Sigmoid colon (tissue), 4 donors: ENCODE measurements around the genes LIME1, DNAJC5 and RGS19.

DNA sequence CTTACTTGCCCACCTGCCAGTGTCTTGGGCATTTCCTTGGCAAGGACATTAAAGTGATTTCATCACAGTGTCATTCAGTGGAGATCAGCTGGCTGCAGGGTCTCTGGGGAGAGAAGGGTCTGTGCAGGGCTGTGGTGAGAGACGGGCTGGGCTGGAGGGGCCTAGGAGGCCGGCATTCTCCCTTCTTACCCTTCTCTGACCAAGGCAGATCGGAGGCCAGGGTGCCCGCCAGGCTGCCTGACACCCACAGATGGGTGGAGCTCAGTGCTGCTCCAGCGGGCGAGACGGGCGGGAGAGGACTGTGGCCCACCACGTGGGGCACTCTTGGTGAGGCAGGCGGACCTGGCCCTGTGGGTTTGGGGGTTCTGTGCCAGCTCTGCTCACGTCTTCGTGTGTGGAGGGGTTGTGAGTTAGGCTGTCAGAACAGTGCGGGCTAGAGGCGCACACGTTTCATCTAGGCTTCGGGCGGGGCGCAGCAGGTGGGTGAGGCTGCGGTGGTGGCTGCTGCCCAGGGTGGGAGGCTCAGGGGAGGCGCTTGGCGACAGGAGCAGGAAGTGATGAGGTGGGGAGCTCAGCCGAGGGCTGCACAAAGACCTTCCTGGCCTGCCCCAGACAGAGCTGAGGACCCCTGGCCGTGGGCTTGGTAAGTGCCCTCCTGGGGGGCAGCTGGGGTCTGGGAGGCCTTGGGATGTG is at the start of gene LIME1:
Gene LIME1, plus strand, starts transcription at position 595 of the 693 bp plus-strand sequence.
- PRO-cap, result no peak
- RAMPAGE, long total RNA, 4 experiments, result no peak in any of the 4 experiments

GRCh38 chr20:63791651-63792148 is 39.4 kb downstream of the ZBTB46 start:
- PRO-cap, result no peak
- RAMPAGE, long total RNA, 4 experiments, result no peak in any of the 4 experiments

GRCh38 chr20:63860256-63860932 is 904 bp upstream of the ABHD16B start:
- PRO-cap, result no peak
- RAMPAGE, long total RNA, 4 experiments, result no peak in any of the 4 experiments

DNA sequence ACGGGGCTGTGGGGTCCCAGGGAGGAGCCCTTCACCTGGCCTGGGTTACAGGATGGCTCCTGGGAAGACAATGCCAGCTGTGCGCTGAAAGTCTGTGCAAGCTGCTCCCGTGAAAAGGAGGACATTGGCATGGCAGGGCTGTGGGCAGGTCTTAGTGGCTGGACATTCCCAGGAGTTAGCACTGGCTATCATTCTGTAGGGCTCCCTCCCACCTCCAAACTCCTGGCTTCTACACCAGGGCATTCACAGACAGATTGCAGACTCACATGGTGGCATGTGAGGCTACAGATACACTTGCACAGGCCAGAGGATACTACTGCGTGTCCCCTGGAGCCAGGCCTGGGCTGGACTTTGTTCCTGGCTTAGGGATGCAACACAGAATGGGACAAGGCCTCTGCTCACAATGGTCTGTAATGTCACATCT is 1.7 kb upstream of the TPD52L2 start:
- PRO-cap, result no peak
- RAMPAGE, long total RNA, 4 experiments, result no peak in any of the 4 experiments

- PRO-cap, result no peak
- RAMPAGE, long total RNA, 4 experiments, result no peak in any of the 4 experiments
These were observed 3.9 kb upstream of the DNAJC5 start for GRCh38 chr20:63890738-63891716.

- PRO-cap, result no peak
- RAMPAGE, long total RNA, 4 experiments, result no peak in any of the 4 experiments
These were observed at the start of gene DNAJC5 for GRCh38 chr20:63894827-63895714. TSS of gene DNAJC5 (plus strand) at chr20:63895126.

DNA sequence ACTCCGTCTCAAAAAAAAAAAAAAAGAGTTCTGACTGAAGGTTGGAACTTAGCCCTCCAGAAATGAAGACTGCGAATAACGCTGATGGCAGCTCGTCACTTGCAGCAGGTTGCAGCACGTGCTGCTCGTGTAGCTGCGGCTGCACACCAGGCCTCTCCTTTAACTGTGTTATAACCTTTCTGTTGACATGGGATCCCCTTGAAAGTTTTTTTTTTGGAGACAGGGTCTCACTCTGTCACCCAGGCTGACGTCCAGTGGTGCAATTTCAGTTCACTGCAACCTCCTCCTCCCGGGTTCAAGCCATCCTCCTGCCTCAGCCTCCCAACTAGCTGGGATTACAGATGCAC is 26.6 kb downstream of the DNAJC5 start:
- PRO-cap, result no peak
- RAMPAGE, long total RNA, 4 experiments, result no peak in any of the 4 experiments

GRCh38 chr20:64024182-64024734 is 11.7 kb upstream of the C20orf204 start:
- PRO-cap, result no peak
- RAMPAGE, long total RNA, 4 experiments, result no peak in any of the 4 experiments

GRCh38 chr20:64025069-64025460 is 10.9 kb upstream of the C20orf204 start:
- PRO-cap, result no peak
- RAMPAGE, long total RNA, 4 experiments, result no peak in any of the 4 experiments

DNA sequence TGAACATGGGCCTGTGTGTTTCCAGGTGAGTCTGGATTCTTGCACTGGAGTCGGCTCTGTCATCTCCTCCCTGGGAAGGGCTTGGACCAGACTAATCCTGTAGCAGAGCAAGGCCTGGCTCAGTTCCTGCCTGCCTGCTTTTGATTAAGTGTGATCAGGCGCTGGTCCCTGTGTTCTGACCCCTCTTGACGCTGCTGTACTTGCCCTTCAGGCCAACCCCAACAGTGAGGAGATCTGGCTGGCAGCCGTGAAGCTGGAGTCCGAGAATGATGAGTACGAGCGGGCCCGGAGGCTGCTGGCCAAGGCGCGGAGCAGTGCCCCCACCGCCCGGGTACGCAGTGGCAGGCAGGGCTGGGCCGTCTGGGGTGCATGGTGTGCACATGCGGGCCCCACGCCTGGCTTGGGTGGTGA is 10.2 kb upstream of the C20orf204 start:
- PRO-cap, result no peak
- RAMPAGE, long total RNA, 4 experiments, result no peak in any of the 4 experiments

- PRO-cap, result no peak
- RAMPAGE, long total RNA, 4 experiments, result no peak in any of the 4 experiments
These were observed 3.0 kb downstream of the TCEA2 start for GRCh38 chr20:64065873-64066446.

DNA sequence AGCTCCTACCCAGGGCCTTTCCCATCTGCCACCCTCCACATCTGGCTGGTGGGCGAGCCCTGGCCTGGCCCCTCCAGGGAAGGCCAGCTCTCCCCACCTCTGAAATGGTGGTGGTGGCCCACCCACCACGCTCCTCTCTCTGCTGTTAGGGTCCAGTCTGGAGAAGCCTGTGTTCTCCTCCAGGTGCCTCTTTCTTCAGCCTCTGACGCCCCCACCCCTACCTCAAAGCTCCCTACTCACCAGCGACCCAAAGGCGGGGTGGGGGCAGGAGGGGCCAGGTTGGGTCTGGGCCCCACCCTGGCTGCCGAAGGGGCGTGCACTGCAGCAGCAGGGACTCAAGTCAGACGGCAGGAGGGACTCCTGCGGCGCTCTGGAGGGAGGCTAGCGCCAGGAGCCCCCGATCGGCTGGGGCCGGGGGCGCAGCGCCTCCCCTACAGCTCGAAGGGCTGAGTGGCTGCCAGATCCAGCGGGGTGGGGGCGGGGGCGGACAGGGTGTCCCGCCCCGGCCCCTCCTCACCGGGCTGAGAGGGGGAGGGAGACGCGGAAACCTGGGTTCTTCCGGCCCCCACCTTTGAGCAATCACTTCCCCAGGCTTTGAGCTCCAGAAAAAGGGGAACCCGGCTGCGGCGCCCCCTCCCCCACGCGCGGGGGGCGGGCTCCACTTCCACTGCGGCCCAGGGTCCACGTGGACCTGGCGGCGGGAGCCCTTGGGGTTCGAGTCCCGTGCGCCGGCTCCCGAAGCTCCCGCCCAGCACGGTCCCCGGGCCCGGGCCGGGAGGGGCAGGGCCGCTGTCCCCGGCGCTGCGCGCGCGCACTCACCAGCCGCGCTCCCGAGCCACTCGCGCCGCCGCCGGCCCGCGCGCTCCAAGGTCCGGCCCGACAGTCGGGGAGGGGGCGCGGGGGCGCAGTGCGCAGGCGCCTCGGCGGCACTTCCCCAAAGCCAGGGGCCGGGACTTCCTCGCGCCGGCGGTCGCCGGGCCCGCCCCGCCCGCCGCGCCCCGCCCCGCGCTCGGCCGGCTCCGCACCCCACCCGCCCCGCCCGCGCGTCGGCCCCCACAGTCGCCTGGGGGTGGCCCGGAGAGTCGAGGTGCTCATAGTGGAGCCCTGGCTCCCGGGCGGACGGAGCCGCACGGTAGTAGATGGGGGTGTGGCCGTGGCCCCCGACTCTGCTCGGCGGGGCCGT is at the start of gene RGS19:
Gene RGS19, minus strand, starts transcription at position 465 of the 1,183 bp plus-strand sequence.
- PRO-cap, result no peak
- RAMPAGE, long total RNA, 4 experiments, result start-site peak on the minus strand in 3 of 4 experiments, centred at positions 433 to 881 of the sequence, 7 to 39 reads per replicate

DNA sequence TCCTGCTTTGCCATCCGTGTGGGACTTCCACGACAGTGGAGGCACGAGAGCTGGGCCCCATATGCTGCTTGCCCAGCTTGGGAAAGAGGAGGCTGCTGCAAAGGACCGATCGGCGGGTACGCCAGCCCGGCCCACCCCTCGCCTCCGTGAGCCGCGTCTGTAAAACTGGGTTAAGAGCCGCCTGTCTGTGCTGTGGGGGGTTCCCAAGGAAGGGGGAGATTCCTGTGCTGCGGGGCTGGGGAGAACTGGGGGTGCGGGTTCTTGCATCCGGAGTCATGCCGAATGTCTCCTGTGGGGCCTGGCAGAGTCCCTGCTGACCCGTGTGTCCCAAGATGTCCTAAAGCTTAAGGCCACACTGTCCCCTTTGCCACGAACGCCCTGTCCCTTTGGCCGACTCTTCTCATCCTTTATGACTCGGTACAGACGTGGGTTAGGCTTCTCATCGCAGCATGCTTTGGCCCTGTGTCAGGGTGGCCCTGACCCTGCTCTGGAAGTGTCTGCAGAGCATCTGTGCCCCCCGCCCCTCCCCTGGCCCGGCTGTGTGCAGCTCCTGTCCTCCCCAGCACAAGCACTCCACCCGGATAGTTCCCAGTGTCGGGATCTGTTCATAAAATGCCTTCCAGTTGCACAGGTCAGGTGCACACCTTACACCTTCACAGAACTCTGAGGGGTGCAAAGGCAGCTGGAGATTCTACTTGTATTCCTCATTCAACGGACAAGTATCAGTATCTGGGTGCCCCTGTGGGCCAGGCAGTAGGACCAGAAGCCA is 539 bp downstream of the OPRL1 start:
- PRO-cap, result no peak
- RAMPAGE, long total RNA, 4 experiments, result no peak in any of the 4 experiments

DNA sequence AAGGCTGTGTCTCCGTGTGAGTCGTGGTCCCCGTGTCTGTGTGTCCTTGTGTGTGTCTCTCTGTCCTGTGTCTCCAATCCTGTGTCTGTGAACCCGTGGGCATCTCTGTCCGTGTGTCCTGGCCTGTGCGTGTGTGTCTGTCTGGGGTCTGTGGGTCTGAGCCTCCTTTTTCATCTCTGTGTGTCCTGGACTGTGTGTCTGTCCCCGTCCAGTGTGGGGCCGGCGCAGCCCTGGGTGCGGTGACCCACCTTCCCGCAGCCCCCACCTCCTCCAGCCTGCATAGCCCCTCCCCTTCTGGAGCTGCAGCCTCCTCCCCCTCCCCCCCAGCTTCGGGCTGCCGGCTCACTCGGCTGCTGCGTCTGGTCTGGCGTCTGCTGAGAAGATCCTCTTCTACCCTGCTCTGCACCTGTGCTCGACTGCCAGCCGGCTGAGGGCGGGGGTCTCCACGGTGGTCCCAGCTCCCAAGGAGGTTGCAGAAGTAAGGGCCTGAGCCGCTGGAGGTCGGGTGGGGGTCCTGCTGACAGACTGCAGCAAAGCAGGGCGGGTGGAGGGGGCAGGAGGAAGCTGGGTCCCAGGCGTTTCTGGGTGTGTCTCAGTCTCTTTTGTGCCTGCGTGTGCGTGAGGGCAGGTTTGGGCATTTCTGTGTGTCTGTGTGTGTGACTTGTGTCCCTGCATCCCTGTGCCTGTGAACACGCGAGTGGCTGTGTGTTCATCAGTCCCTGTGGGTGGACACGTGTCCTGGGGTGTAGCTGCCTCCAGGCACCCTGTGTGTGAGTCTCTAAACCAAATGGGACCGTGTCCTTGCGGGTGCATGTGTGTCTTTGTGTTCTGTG is 7.7 kb upstream of the LKAAEAR1 start:
- PRO-cap, result no peak
- RAMPAGE, long total RNA, 4 experiments, result no peak in any of the 4 experiments

- PRO-cap, result no peak
- RAMPAGE, long total RNA, 4 experiments, result no peak in any of the 4 experiments
These were observed 25.5 kb downstream of the MYT1 start for GRCh38 chr20:64189624-64190378.

DNA sequence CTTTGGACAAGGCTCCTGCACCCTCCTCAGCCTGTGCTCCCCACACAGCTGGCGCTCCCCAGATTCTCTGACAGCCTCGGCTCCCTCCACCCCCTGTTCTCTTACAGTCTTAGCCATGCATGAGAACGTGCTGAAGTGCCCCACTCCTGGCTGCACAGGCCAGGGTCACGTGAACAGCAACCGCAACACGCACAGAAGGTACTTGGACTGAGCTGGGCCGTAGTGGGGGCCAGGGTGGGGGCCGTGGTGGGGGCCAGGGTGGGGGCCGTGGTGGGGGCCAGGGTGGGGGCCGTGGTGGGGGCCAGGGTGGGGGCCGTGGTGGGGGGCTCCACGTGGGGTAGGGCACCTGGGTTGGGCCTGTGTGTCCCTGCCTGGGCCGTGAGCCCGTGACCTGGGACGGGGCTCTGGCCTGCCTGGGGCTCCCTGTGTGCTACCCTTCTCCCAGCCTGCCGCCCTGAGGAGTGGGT is 43.6 kb upstream of the PCMTD2 start:
- PRO-cap, result no peak
- RAMPAGE, long total RNA, 4 experiments, result no peak in any of the 4 experiments